ENCODE data around the genes RPUSD4 and FOXRED1.

DNA sequence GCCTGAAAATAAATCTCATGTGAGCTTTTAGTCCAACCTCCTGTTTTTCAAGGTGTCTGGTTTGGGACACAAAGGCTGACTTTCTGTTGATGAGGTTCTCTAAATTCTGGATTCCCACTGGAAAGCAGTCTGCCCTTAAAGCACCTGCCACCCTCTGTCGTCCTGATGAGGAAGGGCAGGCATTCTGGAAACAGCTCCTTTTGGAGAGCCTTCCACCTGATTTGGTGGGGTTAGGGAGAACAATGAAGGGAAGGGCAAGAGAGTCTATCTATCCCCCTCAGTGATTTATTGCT is 1.1 kb downstream of the CDON start:
- PRO-cap, 2 experiments, result no peak in any of the 2 experiments

GRCh38 chr11:126113366-126114090 is 50.9 kb upstream of the CDON start:
- PRO-cap, 2 experiments, result no peak in any of the 2 experiments

DNA sequence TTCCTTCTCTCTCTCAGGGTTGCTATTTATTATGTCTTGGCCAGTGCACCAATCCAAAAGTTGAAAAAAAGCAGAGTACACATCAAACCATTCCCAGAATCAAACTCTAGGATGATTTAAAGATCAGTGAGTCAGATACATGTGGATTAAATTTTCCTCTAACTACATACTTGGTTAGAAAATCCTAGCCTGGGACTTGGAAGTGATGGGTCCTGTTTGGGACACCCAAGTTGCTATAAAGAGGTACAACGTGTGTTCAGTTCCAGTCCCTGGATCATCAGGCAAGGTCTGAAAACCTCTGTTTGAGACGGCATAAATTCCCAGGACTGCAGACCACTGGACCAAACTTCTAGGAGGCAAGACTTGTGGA is 60.3 kb upstream of the CDON start:
- PRO-cap, 2 experiments, result no peak in any of the 2 experiments

DNA sequence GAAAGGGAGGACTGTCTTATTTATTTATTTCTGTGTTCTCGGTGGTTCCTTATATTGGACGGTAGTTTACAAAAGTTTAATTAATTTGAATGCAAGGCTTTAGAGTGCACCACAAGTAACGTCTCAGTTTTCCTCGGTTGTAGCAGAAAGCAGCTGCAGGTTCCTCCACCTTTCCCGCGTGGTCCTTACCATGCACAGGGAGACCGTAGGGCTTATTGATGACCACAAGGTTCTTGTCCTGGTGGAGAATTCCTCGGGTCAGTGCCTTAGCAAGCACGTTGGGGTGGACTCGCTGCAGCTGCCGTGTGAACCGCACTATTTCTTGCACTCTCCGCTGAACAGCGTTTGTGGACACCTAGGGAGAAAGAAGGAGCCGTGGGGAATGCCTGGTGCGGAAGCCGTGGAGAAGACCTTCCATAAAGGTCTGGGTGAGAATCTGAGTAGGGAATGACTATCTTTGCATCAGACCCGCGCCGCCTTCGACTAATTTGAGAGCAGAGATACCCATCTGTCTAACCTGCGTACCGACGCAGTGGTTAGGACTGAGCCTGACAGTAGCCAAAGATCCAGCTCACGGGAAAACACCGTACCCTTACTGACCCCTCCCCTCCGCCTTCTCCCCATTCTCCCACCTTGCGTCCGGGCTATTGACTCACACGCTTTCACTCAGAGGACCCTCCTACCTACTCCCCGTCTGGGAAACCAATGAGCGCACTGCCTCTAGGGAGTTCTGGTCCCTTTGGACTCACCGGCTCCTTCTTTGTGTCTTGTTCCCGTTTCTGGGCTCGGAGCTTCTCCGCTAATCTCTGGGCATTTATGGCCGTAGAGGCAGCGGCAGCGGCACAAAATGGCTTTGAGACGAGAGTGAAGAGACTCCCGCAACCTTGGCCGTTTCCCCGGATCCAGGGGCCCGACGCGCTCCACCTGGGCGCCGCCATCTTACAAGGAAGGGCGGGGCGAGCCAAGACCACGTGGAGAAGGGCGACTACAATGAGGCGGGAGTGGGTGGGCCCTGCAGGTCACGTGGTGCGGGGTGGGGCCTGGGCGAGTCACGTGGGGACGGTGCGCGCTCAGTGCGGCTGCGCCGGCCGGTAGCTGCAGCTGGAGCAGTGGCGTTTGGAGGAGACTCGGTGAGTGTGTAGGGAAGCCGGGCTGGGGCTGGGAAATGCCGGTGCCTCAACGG is at the start of gene RPUSD4:
TSS of gene RPUSD4 (minus strand) at position 950 of the 1,183 bp plus-strand sequence.
- PRO-cap, 2 experiments, result peak in 2 of 2 experiments; most common plus-strand start position 1,098 of the sequence (in 1); most common minus-strand start position 943 of the sequence (in 2)

DNA sequence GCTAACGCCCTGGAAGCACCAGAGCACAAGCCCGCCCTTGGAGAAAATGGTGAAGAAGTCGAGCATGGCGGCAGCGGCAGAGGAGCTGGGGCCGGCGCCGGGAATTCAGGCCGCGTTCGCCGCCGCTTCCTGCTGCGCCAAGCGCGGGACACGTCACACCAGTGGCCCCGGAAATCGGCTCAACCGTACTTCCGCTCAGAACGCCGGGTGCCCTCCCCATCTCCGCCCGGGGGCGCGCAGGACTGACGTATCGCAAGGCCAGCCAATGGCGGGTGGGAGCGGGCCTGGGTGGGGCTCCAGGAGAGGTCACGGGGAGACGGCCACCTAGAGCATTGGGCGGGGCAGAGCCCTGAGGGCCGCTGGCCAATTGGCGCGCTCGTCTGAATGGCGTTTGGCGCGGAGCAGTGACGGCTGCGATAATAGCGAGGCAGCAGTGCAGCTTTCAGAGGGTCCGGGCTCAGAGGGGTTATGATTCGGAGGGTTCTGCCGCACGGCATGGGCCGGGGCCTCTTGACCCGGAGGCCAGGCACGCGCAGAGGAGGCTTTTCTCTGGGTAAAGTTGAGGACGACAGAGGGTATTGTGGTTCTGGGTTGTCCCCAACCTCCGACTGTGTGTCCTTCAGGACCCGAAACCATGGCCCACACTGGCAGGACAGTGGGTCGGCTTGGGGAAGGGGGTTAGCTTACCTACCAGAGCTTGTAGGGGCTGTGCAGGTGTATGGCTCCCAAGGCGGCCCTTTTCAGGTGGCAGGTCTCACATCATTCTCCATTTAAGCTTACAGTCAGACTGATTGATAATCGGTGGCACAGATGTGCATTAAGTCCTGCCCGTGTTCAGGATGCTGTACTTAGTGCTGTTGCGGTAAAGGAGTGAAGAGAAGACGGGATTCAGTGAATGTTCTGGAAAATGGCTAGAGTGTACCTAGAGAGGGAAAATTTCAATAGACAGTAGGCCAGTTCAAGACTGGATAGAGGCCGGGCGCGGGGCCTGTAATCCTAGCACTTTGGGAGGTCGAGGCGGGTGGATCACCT is at the start of gene FOXRED1:
TSS of gene FOXRED1 (plus strand) at position 416 of the 1,032 bp plus-strand sequence.
- PRO-cap, 2 experiments, result peak in 2 of 2 experiments; most common plus-strand start position 419 of the sequence (in 2); most common minus-strand start position 87 of the sequence (in 1)

GRCh38 chr11:126277204-126277803 is 5.6 kb upstream of the TIRAP start:
- PRO-cap, 2 experiments, result no peak in any of the 2 experiments

GRCh38 chr11:126326942-126328228 is 23.5 kb downstream of the DCPS start:
- PRO-cap, 2 experiments, result no peak in any of the 2 experiments

DNA sequence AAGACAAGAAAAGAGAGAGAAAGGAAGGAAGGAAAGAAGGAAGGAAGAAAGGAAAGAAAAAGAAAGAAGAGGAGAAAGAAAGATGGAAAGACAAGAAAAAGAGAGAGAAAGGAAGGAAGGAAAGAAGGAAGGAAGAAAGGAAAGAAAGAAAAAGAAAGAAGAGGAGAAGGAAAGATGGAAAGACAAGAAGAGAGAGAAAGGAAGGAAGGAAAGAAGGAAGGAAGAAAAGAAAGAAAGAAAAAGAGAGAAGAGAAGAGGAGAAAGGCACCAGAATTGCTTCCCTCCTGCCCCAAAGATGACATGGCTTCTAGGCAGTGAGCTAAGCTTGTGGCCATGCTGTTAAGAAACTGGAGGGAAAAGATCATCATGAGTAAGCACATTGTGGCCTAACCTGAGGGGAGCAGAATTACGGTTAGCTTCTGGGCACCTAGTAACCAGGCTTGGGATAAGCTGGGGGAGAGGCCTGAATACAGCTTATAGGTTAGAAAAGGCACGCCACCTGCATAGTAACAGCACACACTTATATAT is 2.3 kb upstream of the ST3GAL4 start:
- PRO-cap, 2 experiments, result no peak in any of the 2 experiments

- PRO-cap, 2 experiments, result no peak in any of the 2 experiments
Measured at GRCh38 chr11:126357043-126357693, 1.7 kb downstream of the ST3GAL4 start.

DNA sequence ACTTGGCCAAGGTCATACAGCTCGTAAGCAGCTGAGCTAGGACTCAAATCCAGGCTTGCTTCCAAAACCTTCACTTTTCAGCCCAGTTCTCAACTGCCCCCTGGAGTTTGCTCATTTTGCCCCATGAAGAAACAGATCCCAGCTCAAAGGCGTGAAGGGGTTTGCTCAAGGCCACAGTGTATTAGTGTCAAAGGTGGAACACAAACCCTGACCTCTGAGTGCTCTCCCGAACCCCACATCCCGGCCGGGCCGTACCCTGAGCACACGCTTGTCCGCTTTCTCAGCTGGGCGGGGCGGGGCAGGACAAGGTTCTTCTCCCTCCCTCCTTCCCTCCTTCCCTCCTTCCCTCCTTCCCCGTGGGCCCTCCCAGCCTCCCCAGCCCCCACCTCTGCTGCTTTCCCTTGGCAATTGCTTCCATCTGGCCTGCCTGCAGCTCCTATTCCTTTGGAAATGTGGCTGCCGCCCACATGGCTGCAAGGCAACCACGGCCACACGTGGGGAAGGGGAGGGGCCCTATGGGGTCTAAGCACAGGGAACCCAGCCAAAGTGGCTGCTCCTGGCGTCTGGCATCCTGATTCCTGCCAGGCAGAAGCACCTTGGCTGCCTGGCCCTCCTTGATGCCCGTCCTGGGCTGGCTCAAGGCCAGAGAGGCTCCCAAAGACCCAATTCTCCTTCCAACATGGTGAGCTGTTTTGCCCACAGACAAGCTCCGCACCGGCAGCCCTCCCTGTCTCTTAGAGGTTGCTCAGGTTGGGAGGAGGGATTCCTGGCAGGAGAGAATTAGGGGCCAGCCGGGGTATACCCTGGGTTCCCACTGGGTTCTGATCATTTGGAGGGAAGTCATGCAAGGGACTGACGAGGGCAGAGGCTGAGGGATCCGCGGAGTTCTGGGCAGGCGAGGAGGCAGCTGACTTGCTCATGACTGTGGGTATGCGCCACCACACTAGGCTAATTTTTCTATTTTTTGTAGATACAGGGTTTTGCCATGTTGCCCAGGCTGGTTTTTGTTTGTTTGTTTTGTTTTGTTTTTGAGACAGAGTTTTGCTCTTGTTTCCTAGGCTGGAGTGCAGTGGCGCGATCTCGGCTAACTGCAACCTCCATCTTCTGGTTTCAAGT is 4.3 kb downstream of the ST3GAL4 start:
- PRO-cap, 2 experiments, result no peak in any of the 2 experiments

DNA sequence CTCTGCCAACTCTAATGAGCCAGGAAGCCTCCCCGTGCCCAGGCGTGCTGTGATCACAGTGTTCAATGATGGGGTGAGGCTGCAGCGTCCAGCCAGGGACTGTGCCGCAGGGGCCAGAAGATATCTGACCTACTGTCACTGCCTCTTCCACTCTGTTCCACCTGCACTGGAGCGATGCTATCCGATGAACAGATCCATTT is 18.2 kb downstream of the ST3GAL4 start:
- PRO-cap, 2 experiments, result no peak in any of the 2 experiments

DNA sequence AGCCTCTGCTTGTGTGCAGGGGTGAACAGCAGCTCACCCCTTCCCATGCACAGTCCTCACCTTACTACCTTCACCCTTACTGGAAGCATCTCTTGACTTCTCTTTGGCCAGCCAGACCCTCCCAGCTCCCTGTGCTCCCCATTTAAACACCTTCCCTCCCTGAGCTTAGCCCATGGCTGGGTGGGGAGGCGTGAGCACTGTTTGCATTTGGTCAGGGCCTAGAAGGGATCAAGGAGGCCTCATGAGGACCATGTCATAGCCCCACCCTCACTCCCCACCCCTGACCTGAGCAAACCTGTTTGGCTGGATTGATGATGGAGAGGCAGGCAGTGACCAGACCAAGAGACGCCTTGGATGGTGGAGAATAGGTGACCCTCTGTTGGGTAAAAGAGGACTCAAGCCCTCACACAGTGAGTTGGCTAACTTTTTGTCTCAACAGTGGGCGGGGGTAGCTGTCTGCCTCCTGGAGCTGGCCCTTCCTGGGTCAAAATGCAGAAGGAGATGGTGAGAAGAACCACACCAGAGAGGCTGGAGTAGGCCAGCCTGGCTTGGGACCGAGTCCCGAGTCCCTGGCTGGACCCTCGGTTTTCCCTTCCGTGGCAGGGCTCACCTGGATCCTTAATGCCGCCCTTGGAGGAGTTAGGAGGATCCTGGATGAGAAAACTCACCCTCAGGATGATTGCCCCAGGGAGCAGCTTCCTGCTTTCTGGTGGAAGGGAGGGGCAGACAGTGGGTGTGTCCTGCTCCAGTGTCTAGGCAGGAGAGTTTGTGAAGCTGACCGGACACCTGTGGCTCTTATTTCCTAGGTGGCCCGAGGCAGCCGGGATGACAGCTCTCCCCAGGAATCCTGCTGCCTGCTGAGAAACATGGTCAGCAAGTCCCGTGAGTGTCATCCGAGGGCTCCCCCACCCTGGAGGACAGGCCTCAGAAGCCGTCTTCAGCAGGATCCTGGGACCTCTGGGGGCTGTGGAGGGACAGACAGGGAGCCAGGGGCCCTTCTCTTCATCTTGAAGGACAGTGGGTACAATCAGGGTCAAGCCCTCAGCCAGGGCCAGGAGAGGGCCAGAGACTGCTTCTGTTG is 50.1 kb downstream of the ST3GAL4 start:
- PRO-cap, 2 experiments, result no peak in any of the 2 experiments

DNA sequence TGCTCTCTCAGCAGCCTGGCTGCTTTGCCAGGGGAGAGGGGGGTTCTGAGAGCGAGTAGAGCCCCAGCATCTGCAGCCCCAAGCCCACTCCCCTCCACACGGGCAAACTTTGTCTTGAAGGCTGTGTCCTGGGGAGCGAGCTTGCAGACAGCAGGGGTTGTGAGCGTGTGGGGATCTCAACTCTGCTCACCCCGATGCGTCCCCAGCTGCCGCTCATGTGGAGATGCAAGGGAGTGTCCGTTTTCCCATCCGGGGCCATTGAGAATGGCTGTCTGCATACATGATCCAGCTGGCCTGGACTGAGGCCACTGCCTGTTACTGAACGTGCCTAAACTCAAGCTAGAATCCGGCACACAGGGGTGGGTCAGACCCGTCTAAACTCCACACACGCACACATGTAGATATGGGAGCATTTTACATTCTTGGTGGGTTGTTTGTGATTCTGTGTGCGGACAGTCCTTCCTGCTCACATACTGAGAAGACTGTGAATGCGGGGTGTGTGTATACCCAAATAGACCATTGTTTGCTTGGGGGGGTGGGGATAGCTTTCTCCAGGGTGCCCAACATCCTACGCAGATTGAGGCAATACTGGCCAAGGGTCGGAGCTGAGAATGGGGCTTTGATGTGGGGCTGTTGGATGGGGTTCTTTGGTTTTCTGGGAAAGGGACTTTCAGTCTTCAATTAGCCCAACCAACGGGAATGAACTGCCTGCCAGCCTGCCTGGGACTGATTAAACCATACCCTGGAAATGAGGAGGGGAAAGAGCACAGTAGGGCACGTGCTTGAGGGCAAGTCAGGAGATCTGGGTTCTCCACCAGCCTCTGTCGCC is 60.3 kb downstream of the ST3GAL4 start:
- PRO-cap, 2 experiments, result no peak in any of the 2 experiments

- PRO-cap, 2 experiments, result no peak in any of the 2 experiments
Measured at GRCh38 chr11:126436215-126436645, 80.7 kb downstream of the ST3GAL4 start.

GRCh38 chr11:126922009-126922445 is 78.5 kb downstream of the KIRREL3 start:
- PRO-cap, 2 experiments, result no peak in any of the 2 experiments

DNA sequence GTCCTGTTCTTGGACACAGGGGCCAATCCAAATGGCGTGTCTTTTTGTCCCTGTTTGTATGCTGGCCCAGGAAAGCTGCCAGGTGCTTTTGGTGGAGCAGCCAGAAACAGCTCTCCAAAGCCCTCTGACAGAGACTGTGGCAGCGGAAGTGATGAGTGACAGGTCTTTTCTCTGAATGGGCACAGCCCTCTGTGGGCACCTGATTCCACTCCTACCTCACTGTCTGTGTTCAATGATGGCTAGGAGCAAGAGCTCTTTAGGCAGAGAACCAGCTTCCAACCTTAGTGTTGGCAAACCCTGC is 106.4 kb upstream of the KIRREL3 start:
- PRO-cap, 2 experiments, result no peak in any of the 2 experiments

DNA sequence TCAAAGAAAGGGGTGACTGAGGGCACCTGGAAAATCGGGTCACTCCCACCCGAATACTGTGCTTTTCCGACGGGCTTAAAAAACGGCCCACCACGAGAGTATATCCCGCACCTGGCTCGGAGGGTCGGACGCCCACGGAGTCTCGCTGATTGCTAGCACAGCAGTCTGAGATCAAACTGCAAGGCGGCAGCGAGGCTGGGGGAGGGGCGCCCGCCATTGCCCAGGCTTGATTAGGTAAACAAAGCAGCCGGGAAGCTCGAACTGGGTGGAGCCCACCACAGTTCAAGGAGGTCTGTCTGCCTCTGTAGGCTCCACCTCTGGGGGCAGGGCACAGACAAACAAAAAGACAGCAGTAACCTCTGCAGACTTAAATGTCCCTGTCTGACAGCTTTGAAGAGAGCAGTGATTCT is 362.8 kb upstream of the KIRREL3 start:
- PRO-cap, 2 experiments, result no peak in any of the 2 experiments

DNA sequence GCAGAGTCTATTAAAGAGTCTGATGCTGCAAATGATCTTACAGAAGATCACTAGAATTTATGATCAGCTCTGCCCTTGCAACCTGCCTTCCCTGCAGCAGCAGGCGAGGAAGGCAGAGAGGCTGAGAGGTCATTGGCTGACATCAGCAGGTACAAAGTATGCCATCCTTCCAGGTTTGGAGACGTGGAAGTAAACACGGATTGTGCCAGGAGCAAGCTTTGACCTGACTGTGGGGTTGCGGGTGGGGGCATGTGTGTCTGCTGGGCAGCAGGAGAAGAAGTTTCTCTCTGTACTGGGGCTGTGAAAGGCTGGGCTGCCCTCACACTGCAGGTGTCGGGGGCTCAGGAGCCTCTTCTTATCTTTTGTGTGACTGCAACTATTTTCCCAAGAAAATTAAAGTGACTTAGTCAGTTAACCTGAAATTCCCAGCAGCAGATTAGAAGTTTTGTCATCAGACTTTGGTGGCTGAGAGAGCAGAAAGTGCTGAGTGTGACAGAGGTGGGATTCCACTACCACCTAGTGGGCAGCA is 566.0 kb downstream of the ETS1 start:
- PRO-cap, 2 experiments, result no peak in any of the 2 experiments

DNA sequence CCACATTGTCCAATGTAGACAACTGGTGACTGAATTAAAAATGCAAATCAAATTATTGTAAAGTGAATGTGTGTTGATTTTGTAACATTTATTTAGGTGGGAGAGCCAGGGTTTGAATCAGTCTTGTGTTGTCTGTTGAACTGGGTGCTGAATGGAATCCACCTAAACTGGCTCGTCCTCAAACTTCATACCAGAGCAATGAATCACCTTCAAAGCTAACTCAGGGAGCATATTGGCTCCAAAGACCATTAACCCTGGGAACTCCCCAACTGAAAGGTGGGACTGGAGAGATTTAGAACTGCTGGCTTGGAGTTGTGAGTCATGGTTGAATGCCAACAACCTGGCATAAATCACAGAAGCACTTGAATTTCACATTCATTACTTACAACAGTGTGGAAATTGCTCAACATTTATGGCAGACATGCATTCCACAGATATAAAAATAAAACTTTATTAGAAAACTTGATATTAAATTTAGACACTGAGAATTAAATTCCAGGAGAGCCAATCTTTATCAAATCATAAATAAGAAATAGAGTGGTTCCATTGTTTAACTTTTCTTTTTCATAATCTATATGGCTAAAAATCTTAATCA is 376.8 kb downstream of the ETS1 start:
- PRO-cap, 2 experiments, result no peak in any of the 2 experiments

- PRO-cap, 2 experiments, result no peak in any of the 2 experiments
Measured at GRCh38 chr11:128262326-128262998, 324.9 kb downstream of the ETS1 start.

All from cytotoxic T cell (primary cell).